Epidermal melanocyte (primary cell): Measurements from ENCODE around the genes PAGE5, SPIN4, ARHGEF9, AMER1, ASB12 and ZC3H12B.

GRCh38 chrX:55159569-55159768 lies 1.5 kb downstream of the FAM104B start:
- RRBS: no CpG with 5 or more reads among the region's 2 CpGs

- RRBS: no CpG with 5 or more reads among the region's 12 CpGs
These were observed 9.2 kb upstream of the PAGE5 start for GRCh38 chrX:55210813-55211432.

GRCh38 chrX:55220007-55220482 lies at the start of gene PAGE5:
Gene PAGE5, plus strand, starts transcription at chrX:55220346.
- RRBS: no CpG with 5 or more reads among the region's 17 CpGs

DNA sequence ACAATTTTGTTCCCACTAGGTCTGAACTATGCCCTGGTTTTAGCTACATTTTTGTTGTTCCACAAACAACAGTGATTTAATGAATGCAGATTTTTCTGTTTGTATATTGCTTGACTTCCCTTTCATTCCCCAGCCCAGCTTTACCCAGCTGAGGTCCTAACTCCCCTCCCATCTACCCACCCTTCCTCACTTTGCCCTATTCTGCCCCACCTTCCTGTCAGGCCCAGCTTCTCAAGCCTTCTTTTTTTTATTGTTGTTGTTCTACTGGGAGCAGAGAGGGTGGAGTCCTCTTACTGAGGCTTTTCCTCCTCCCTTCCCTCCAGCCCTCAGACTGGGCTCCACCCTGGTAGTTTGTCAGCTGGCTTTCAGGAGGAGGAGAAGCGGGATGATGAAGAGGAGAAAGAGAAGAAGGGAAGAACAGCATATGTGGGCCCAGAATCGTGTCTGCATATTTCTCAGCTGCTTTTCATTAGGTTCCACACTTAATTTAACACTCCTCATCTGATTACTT lies 3.3 kb upstream of the KLF8 start:
- RRBS: no CpG with 5 or more reads among the region's 2 CpGs

DNA sequence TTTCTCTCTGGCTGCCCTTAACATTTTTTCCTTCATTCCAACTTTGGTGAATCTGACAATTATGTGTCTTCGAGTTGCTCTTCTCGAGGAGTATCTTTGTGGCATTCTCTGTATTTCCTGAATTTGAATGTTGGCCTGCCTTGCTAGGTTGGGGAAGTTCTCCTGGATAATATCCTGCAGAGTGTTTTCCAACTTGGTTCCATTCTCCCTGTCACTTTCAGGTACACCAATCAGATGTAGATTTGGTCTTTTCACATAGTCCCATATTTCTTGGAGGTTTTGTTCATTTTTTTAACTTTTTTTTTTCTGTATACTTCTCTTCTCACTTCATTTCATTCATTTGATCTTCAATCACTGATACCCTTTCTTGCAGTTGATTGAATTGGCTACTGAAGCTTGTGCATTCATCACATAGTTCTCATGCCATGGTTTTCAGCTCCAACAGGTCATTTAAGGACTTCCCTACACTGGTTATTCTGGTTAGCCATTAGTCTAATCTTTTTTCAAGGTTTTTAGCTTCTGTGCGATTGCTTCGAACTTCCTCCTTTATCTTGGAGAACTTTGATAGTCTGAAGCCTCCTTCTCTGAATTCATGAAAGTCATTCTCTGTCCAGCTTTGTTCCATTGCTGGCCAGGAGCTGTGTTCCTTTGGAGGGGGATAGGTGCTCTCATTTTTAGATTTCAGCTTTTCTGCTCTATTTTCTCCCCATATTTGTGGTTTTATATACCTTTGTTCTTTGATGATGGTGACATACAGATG lies 31.8 kb downstream of the SPIN2B start:
- RRBS: no CpG with 5 or more reads among the region's 4 CpGs

DNA sequence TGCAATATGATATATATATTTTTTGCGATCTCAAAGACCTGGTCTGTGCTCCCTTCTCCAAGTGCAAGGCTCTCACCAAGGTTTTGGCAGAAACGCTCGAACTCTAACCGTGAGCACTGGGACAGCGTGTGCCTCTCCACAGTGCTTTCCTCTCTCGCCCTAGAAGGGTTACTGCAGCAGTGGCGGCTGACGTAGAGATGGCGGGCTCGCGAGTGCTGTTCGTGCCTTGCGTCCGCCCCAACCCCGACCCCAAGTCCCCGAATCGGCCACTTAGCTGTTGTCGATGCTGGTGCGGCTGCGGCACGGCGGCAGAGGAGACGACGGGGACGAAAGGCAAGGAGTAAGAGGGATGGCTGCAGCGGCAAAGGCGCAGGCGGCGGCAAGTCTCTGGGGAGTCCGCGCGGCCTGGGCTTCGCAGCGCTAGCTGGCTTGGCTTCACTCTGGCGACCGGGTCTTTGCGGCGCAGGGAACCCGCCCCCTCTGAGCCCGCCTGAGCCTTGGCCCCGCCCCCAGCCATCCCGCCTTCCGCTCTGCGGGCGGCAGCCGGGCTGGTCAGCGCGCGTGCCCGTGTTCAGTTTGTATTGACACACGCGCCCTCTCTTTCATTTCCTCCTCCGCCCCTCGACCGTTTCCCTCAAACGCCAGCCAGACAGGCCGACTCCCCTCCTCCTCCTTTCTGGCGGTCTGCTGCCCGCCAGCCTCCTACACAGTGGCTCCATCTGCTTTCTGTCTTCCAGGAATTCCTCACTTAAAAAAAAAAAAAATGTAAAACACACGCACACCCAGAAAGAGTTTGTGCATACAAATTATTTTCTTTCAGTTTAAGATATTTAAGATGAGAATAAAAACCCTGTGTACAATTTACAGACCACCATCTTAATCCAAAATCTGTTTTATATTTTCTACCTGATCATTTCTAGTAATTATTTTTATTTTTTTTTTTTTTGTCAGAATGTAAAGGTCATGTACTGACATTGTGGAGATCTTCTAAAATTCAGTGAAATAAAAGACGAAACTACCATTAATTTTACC lies at the start of gene SPIN4:
Gene SPIN4, minus strand, starts transcription at position 442 of the 1,032 bp plus-strand sequence.
- RRBS: 1% methylated on average over 9 of the region's 61 CpGs

- RRBS: no CpG with 5 or more reads among the region's 6 CpGs
These were observed 129.5 kb downstream of the ARHGEF9 start for GRCh38 chrX:63655444-63655919.

GRCh38 chrX:63757838-63758277 lies 27.2 kb downstream of the ARHGEF9 start:
- RRBS: no CpG with 5 or more reads among the region's 3 CpGs

DNA sequence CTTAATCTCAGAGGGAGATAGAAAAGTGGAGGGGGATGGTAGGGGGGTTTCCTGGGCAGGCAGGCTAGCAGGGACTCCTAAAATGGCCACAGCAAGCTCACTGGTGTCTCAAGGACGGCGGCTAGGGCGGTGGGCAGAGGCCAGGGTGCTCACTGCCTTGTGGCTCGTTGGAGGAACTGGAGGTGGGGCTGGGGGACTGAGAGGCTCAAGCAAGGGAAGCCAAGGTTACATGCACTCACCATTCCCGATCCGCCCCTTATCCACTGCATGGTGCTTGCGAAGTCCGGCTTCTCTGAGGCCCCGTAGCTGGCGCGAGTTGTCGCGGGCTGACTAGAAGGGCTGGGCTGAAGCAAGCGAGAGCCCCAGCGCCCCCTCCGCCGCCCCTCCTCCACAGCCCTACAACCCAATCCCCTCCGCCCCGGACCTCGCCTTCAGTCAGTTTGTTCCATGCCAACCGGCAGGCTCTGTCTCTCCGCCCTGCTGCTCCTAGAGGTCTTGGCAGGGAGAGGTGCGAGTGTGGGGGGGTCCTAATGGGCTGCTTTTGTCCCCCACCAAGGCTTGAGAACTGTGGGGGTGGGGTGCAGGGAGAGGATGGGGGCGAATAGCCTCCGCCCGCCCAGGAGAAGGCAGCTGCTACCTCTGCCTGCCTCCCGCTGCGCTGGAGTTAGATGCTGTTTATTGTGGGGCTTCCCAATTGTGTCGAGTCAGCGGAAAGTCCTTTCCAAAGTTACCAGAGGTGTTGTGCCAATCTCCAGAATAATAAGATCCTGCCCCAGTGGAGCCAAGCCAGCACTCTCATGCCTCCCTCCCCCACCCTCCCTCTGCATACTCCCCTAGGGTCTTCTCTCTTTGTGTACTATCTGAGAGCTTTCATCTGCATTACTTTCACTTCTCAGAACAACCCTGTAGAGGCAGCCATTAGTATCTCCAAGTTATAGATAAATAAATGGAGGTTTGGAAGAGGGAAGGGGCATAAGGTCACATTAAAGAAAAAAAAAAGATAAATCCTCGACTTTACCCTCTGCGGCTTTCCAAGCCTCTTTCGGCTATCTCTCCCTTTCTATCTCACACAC lies at the start of gene ARHGEF9:
Gene ARHGEF9, minus strand, starts transcription at position 338 of the 1,073 bp plus-strand sequence.
- RRBS: 36% methylated on average over 2 of the region's 33 CpGs

DNA sequence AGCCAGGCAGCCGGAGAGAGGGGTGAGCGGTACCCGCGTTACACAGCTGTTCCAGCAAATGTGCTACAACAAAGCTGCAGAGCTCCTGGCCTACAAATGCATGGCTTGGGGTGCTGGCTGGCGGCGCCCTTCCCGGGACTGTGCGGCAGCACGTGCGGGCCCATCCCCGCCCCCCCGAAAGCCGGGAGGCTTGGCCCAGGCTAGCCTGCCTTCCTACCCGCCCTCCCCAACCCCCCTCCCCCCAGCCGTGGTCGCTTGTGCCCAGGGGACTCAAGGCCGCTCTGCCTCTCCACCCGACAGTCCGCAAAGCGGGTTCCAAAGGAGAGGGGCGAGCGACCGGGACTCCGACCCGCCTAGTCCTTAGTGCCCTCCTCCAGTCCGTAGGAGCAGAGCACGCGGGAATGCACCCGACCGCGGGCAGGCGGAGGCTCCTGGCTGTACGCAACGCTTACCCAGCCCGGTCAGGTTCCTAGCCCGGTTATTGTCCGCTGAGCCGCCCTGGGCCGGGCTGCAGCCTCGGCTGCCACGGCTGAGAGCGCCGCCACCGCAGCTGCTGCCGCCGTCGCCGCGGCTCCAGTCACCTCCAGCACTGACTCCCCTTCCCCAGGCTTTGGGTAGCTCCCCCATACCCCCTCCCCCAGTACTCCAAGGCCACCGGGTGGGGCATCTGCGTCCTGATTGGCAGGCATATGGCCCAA lies at the start of gene AMER1:
Gene AMER1, minus strand, starts transcription at position 591 of the 698 bp plus-strand sequence.
- RRBS: 4% methylated on average over 11 of the region's 51 CpGs

DNA sequence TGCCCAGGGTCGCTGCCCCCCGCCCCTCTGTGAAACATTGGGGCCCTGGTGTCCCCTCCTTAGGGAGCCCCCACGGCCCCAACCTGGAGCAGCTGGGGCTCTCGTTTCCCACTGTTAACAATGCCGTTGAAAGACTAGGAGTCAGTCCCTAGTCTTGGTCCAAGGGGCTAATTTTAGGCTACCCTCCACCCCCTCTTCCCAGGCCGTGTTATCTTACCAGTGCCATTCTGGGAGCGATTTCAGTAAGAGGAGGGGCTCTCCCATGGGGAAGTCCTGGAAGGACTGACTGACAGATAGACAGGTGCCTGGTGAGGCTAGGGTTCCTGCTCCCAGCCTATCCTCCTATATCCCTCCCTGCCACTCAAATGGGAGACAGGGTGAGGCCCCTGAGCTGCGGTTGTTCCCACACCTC lies at the start of gene ASB12:
Gene ASB12, minus strand, starts transcription at position 122 of the 412 bp plus-strand sequence.
- RRBS: no CpG with 5 or more reads among the region's 8 CpGs

DNA sequence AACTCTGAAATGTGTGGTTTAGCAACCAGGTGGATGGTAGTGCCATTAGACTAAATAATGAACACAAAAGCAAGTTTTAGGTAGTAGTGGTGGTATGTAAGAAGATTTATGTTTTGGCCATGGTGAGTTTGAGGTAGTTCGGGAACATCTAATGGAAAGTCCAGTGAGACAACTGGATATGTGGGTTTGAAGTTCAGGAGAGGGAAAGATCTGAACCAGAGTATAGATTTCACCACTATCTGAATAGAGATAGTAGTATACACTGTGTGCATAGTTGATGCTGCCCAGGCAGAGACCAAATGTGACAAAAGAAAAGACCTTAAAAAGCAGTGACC lies 56.4 kb downstream of the MTMR8 start:
- RRBS: no CpG with 5 or more reads among the region's 1 CpG

GRCh38 chrX:65034021-65034997 lies at the start of gene ZC3H12B:
Gene ZC3H12B, plus strand, starts transcription at chrX:65034826.
- RRBS: no CpG with 5 or more reads among the region's 42 CpGs

DNA sequence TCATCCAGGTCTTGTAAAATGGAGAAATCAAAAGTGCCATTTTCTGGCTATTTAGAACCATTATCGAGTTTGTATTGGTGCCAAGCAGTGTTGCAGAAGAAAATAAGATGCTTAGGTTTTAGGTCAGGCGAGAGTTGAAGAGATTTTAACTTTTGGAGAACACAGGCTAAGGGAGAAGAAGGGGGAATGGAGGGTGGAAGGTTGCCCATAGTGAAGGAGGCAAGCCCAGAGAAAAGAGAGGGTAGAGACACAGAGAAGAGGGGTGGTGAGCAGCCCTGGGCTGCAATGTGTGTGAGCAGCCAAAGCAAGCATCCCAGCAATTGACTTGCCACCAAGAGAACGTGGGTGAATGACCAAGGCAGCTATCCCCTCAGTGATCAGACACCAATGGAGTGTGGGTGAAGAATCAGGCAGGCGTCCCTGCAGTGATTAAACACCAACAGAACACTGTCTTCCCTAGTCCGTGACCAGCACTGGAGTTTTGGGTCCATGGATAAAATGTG lies 99.4 kb downstream of the ZC3H12B start:
- RRBS: no CpG with 5 or more reads among the region's 5 CpGs

DNA sequence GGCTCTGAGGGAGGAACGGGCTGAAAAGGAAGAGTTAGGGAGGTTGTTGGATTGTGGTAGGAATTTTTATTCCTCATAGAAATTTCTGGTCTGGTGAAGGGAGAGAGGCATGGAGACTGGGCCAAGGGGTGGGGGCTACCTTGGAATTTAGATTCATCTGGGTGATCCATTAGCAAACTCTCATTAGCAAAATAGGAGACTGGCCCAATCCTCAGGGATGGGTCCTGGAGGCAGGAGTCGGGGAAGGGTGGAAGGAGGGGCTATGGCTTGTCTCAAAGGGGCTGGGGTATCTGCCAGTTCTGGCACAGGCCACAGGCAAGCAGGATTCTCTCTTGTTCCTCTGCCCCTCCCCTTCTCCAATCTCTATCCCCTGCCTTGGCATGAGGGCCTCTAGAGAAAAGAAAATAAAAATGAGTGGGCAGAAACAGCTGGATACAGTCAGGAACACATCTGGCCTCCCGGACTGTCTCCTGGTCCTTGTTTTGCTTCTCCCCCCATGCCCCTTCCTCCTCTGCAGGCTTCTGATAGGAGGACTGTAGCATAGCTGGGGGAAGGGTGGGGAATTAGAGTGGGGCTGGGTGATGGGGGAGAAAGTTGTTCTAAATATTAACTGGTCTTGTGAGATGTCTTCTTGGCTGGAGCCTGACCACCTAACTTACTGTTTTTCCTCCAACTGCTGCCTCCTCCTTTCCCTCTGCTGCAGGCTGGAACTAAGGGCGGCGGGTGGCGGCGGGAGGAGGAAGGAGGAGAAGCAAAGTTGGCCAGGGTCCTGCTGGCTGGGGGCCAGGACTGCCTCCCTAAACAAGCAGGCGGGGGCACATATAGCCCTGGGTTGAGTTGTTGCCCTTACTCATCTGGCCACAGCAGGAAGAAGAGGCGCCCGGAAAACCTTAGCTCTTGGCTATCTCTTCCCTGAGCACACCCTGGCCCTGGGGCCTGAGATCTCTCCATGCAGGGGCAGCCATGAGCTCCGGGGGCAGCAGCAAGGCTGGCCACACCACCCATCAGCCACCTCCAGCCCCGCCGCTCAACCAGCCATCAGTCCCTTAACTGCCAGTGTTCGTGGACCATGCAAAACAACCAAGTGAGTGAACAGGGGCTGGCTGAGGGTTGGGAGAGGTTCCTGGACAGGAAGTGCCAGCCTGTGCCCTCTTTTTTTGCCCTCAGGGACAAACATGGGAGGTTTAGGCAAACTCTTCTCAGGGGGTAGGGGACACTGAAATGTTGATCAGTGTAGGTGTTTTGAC lies 53.4 kb upstream of the LAS1L start:
- RRBS: 9% methylated on average over 2 of the region's 14 CpGs

DNA sequence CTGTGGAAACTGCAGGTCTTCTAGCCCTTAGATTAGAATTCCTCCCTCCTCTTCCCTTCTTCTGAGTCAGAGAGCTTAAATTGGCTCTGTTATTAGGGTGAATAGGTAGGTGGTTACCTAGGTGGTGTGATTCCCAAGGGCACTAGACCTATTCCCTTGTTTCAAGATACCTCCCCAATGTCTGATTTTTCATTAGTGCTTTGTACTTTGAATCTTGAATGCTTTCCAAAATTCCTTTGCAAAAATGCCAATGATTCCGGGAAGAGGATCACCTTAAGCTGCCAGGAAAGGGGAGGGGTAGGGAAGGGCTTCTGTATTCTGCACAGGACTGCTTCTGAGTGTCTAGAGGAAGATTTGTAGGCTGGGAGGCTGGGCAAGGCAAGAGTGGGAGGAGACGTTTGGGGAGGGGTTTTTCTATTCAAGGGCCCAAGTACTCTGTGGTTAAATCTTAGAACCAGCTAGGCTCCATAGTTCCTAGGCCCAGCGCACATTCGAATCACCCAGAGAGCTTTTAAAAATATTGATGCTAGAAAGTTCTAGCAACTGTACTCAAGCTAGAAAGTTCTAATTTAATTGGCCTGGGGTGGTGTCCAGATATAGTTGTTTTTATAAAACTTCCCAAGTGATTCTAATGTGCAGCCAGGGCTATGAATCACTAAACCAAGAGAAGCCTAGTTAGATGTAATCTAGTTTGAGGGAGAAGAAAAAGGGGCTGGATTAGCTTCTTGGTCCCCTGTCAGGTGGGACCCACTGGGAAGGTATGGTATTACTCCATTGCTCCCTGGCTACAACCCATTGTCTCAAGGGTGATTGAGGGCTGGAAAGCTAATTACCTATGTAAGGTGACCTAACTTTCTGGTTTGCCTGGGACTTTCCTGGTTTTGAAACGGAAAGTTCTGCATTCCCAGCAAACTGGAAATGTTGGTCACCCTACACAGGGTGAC lies 24.2 kb upstream of the MSN start:
- RRBS: no CpG with 5 or more reads among the region's 5 CpGs

GRCh38 chrX:65644748-65645265 lies 22.6 kb upstream of the MSN start:
- RRBS: no CpG with 5 or more reads among the region's 1 CpG

GRCh38 chrX:65921277-65921797 lies 118.5 kb downstream of the VSIG4 start:
- RRBS: no CpG with 5 or more reads among the region's 2 CpGs

GRCh38 chrX:66005050-66006291 lies 34.4 kb downstream of the VSIG4 start:
- RRBS: no CpG with 5 or more reads among the region's 4 CpGs

DNA sequence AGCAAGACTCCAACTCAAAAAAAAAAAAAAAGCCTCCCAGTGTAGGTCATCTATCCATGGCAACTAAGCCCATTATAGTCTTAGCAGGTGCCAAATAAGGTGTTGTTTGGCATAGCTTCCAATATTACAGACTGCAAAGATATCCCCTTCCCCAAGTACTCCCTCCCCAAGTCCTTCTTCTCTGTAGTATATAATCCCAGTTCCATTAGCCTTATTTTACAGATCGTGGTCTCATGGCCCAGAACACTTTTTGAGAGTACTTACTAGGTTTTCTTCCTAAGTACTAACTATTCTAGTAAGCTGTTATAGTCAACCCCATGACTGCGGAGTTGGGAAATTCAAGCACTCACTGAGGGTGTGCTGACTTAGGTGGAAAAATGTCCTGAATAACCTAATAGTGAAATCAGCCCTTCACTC lies 11.9 kb upstream of the VSIG4 start:
- RRBS: no CpG with 5 or more reads among the region's 2 CpGs